ENCODE measurements around a stretch of chr14.

DNA sequence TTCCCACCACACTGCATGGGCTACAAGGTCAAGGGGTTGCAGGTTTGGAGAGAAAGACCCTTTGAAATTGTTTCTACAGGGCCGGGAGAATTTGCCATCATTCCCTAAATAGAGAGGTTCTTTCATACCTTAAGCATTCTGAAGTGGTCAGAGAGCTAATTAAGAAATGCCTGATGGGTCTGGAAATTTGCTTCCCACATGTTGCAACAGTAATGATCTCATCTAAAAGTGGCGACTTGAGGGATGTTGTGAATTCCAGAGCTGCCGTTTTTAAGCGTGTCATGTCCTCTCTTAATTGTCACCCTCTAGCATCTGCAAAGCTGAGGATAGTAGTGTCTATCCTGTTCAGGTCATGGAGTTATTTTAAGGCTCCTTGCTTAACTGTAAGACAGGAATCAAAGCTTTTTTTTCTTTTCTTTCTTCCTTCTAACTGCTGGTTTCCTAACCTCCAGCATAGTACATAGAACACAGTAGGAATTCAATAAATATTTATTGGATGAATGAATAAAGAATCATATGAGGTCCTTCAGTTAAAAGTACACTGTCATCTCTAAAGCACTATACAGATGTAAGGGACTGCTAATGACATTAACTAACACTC, 60.5 kb downstream of the FOS start:
- RRBS, result no CpG with 5 or more reads among the region's 4 CpGs

DNA sequence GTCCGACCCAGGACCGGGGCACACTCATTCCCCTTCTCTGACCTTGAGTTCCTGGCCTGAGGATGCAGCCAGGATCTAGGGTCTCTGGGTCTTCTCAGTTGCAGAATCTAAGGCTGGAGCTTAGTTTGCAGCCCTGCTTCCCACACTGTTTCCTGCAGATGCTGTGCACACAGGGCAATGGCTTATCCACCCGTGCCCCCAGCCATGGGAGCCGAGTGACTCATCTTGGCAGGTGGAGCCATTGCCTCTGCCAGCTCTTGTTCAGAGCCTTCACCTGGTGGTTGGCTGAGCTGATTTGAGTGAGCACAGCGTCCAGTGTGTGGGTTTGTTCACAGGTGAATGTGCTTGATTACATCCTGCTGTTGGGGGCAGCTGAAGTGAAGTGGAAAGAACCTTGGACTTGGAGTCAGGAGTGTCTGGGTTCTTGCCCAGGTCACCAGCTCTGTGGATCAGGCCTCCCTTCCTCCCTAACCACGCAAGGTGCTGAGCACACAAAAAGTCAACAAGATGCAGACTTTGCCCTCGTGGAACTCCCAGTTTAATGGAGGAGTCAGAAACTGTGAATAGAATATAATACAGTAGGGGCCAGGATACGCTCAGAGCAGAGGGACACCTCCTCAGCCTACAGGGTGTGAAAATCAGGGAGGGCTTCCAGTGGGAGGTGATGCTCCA, 22.6 kb downstream of the JDP2 start:
- RRBS, result no CpG with 5 or more reads among the region's 8 CpGs

DNA sequence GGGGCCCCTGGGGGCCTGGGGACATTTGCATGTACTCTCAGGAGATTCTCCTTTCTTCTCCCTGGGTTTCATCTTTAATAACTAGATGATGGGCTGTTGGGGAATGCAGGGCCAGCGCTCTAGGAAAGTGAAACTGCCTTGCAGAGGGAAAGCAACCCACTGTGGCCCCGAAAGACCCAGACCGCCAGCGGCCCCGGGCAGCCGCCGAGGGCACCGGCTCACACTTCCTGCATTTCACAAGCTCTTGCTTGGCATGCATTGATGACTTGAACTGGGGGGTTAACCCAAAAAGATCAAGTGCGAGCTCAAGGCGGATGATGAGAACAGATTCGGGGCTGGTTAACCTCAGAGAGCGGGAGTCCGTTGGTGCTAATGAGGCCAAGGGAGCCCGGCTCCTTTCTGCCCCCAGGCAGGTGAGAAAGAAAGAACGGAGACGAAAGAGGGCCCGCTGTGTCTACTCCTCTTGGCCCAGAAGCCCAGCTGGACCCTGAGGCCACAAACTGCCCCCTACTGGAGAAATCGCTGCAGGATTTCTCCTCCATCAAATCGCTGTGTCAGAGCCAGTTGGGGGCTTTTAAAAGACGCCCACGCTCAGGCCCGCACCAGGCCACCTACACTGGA, 7.2 kb upstream of the BATF start:
- RRBS, result no CpG with 5 or more reads among the region's 22 CpGs

GRCh38 chr14:75559754-75560352, 18.6 kb upstream of the FLVCR2 start:
- RRBS, result no CpG with 5 or more reads among the region's 4 CpGs

GRCh38 chr14:75627296-75627997, 33.2 kb downstream of the ERG28 start:
- RRBS, result no CpG with 5 or more reads among the region's 6 CpGs

DNA sequence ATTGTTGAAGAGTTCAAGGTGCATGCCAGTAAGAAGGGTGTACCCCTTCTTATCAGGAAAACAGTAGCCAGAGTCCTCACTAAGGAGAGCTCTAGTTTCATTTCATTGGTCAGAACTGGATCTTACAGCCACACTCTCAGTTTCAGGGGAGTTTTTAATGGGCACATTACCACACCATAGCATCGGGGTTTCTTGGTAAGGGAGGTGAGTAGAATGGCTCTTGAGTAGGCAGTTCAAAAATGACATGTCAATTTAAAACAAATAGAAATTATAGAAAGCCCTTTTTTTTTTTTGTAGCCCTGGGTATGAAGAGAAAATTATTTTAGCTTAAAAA, 8.2 kb downstream of the IFT43 start:
- RRBS, result no CpG with 5 or more reads among the region's 1 CpG

- RRBS, result no CpG with 5 or more reads among the region's 7 CpGs
Observed at GRCh38 chr14:76162209-76162728, 10.5 kb downstream of the GPATCH2L start.

DNA sequence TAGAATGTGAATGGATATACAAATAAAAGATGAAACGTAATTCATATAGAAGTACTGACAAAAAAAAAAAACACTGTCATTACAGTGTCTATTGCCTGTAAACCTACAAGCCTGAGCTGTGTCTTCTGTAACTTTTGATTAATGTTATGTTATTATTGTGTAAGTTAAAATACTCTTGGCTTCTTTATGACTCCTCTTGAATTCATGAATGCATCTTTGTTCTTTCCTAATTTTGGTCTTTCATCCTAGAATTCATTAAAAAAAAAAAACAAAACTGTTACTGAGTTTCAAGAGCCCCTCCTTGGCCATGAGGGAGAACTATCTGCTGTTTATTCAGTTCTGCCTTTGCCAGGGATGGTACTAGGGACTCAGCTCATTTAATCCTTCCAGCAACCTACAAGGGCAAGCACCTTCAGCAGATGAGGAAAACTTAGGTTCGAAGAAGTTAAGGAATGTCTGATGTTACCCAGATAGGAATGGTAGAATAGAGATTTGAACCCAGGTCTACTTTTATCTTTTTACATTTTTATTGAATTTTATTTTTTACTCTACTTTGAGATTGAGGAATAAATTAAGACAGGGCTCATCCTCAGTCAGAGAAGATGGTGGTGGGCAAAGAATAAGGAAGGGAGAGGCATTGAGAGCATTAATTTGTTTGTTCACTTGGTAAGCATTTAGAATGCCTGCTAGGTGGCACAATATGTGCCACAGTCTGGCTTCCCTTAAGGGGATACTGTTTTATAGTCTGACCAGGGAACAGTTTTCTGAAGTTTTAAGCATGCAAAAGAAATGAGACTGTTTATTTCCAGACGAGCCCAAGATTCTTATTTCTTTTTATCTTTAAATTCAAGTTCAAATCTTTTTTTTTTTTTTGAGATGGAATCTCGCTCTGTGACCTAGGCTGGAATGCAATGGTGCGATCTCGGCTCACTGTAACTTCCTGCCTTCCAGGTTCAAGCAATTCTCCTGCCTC, 22.3 kb downstream of the GPATCH2L start:
- RRBS, result no CpG with 5 or more reads among the region's 6 CpGs

- RRBS, result 17% methylated on average over 1 of the region's 16 CpGs
Observed at GRCh38 chr14:76267732-76268109, 108.2 kb upstream of the ESRRB start.

- RRBS, result no CpG with 5 or more reads among the region's 9 CpGs
Observed at GRCh38 chr14:76310551-76310923, 65.4 kb upstream of the ESRRB start.

DNA sequence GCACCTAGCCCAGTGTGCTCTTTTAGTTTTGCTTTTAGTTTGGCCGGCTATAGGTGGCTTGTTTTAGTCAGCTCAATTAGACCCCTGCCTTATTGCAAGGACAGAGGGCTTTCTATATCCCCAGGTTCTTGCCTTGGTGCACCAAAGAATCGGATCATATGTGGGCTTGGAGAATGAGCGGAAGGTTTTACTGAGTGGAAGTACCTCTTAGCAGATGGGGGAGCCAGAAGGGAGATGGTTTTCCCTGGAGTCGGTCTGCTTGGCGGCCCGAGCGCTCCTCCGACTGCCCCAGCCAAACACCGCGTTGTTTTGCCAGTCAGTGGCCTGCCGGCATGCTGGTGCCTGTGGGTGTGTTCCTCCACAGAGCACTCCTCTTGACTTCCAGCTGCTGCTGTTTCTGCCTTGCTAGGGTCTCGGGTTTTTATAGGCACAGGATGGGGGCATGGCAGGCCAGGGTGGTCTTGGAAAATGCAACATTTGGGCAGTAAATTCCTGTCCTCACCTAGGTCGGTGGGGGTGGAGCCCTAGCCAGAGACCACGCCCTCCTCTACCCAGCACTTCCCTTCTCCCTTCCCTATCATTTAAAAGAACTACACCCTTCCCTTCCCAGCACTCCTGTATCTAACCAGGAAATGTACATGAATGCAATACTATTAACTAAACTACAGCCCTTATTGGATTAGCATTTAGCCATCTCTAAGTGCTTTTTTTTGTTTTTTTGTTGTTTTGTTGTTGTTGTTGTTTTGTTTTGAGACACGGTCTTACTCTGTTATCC, 34.8 kb upstream of the VASH1 start:
- RRBS, result no CpG with 5 or more reads among the region's 15 CpGs

DNA sequence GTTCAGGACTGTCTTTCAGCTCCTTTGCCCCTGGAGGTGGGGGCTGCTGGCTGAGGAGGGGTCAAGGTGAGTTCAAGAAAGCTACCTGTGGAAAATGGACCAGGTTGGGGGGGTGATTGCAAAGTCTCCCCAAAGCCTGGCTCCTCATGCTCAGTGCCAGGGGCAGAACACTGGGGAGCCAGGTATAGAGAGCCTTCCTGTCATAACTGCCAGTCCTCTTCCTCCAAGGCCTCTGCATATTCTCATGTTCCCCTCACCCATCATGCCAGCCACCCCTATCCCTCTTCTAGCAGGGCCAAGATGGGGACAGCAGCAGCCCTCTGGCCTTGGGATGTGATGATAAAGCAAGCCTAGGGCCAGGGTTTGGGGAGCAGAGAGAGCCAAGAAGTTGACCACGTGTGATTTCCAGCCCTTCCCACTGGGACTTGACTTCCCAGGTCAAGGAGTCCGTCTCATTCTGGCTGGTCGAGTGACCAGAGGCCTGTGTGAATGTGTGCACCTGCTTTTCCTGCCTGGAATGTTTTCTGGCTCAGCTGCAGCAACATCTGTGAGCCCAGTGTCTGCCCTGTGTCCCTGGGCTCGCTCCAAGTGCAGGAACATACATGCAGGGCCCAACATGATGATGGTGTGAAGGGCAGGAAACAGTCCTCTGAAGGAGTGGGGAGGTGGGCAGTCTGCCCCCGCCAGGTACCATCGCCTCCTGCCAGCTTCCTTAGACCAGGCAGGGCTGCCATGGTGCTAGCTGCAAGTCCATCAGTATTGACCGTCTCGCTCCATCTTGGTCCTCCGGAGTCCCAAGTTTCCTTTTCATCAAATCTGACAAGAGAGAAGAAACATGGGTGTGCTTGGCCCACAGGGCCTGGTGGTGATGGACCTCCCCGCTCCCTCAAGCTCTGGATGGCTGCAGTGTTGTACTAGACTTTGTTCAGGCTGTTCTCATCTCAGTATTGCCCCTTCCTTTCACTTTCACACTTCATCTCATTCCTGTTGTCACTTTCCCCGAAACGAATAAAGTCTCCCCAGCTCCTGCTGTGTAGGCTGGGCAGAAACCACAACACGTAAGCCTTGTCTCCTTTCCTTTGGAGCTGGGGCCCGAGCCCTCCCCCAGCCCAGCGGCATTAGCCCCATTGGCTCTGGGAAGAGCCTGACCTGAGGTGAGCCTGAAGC, 21.1 kb downstream of the VASH1 start:
- RRBS, result no CpG with 5 or more reads among the region's 15 CpGs

GRCh38 chr14:76930441-76930950, 98.0 kb downstream of the IRF2BPL start:
- RRBS, result no CpG with 5 or more reads among the region's 12 CpGs

DNA sequence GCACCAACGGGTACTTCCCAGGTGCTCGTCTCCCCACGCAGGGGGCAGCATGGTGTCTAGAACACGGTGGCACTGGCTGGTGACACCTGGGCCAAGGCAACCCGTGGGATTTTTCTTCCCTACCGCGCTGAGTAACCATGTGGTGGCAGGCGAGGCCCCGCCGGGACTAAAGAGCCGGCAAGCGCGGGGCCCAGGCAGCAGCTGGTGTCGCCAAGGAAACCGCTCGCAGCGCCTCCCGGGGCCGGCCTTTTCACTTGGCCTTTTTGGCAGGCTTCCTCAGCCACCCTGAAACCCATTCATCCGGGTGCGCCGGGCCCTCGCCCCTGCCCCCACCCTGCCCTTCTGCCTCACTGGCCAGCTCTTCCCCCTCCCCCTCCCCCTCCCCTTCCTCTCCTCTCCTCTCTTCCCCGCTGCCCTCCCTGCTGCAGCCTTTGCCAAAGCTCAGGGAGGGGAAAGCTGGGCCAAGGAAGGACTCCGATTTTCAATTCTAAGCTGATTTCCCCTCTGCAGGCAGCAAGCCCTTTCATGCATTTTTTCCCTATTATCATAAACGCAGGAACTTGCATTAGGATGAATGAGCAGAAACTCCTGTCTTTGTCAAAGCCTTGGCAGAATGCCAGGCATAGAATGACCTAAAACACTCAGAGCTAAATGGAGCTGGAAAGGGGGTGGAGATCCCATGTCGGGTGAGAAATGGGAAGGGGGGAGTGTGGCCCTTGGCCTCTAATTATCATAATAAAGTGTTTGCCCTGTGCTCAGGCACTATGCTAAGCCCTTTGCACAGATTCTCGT, 81.2 kb downstream of the IRF2BPL start:
- RRBS, result 10% methylated on average over 9 of the region's 28 CpGs

- RRBS, result no CpG with 5 or more reads among the region's 7 CpGs
Observed at GRCh38 chr14:77036384-77037181, 8.1 kb upstream of the IRF2BPL start.

- RRBS, result no CpG with 5 or more reads among the region's 14 CpGs
Observed at GRCh38 chr14:77041104-77041591, 12.6 kb upstream of the IRF2BPL start.

- RRBS, result no CpG with 5 or more reads among the region's 4 CpGs
Observed at GRCh38 chr14:77081072-77081520, 17.0 kb upstream of the CIPC start.

DNA sequence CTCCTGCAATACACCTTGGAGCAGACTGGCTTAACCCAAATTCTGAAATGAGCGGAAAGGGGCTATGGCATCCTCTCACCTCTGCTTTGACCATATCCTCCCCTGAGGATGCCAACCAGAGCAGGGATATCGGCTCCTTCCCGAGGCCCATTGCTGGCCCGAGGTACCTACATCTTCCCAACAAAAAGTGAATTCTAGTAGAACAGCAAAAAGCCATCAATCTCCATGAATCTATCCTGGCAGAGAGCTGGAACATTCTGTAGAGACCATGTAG, 36.8 kb downstream of the NGB start:
- RRBS, result no CpG with 5 or more reads among the region's 4 CpGs

DNA sequence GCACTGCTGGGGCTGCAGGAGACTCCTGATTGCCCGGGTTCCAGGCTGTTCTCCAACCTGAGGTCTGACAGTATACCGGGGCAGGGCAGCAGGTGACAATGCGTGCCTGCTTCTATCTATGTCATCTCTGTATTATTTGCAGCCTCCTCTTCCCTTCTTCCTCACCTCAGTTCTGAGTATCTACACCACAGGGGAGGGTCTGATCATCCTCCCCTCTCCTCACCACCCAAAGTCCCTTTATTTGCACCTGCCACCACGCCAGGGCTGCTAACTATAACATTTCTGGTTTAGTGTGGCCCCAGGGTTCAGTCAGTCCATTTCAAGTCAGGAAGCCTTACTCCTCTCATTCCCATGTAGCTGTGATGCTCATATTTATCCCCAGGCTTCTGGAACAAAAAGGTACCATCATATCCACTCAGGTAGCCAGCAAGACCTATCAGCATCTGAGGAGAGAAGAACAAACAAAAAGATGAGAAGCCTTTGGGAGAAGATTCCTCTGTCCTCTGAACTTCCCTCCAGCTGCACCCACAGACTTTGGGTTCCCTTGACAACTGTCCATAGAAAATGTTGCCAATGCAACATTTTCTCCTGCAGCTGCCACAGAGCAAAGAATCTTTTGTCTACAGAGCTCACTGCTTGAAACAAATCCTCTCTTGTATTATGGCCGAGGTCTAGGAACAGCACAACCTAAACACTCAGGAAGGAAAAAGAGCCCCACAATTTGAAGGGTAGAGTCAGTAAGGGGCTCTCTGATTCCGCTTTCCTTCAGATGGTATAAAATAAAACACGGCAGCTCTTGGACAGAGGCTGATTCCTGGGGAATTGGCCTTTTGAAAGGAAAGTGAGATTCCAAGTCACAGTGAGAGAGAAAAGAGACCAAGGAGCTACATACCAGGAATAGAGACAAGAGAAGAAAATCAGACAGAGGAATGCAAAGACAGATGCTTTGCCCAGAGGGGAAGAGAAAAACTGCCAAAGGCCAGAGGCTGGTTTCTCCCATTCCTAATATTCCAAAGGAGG, 14.4 kb downstream of the POMT2 start:
- RRBS, result 95% methylated on average over 1 of the region's 7 CpGs

DNA sequence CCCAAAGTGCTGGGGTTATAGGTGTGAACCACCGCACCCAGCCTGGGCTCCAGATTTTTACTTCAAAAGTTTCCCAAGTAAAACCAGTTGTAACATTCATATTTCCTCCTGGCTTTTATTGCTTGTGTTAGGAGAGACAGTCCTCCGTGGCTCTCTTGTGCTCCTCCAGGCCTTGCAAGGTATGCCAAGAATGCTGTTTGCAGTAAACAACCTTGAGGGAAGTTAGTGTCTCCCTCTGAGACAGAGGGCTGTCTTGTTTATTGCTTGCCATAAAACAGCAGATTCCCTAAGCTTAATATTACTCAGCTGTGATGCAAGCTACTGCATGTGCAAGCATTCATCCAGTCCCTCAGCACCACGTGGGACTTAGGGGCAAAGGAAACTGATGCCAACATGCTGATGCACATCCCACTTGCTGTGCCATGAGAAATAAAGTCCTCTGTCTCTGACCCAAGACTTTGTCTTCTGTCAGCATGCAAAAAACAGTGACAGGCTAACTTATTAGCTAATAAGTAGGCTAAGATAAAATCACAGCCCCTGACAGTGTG, 6.6 kb downstream of the POMT2 start:
- RRBS, result no CpG with 5 or more reads among the region's 3 CpGs

Measured in UCH-1 (cell line).